ENCODE measurements around the genes DUSP5 and RBM20.

DNA sequence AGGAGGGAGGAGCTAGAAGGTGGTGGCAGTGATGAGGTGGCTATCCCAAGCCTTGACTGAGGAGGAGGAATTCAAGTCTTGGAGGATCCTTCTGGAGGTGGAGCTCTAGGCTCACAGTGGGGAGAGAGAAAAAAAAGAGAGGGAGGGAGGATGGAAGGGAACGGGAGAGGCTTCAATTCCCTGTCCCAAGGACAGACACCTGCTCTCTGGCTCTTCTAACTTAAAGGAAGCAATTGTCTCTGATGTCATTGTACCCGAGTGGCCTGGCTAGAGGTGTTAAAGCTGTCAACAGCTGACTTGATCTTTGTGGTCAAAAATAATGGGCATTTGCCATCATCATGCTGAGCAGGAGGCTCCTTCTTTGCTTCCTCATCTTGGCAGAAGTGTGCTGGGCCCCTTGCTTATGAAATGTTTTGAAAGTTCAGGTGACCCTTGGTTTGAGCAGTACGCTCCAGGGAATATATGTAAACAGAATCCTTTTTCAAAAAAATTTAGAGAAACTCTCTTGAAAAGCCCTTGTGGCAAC lies 8.4 kb downstream of the MXI1 start:
- RRBS, result no CpG with 5 or more reads among the region's 3 CpGs

- RRBS, result no CpG with 5 or more reads among the region's 1 CpG
Observed at GRCh38 chr10:110298333-110298833, 6.3 kb downstream of the SMNDC1 start.

GRCh38 chr10:110430603-110431270 lies 67.0 kb upstream of the DUSP5 start:
- RRBS, result no CpG with 5 or more reads among the region's 7 CpGs

GRCh38 chr10:110447020-110447866 lies 50.5 kb upstream of the DUSP5 start:
- RRBS, result no CpG with 5 or more reads among the region's 7 CpGs

- RRBS, result 2% methylated on average over 46 of the region's 106 CpGs
Observed at GRCh38 chr10:110497121-110498047, at the start of gene DUSP5. Gene DUSP5, plus strand, starts transcription at chr10:110497907.

DNA sequence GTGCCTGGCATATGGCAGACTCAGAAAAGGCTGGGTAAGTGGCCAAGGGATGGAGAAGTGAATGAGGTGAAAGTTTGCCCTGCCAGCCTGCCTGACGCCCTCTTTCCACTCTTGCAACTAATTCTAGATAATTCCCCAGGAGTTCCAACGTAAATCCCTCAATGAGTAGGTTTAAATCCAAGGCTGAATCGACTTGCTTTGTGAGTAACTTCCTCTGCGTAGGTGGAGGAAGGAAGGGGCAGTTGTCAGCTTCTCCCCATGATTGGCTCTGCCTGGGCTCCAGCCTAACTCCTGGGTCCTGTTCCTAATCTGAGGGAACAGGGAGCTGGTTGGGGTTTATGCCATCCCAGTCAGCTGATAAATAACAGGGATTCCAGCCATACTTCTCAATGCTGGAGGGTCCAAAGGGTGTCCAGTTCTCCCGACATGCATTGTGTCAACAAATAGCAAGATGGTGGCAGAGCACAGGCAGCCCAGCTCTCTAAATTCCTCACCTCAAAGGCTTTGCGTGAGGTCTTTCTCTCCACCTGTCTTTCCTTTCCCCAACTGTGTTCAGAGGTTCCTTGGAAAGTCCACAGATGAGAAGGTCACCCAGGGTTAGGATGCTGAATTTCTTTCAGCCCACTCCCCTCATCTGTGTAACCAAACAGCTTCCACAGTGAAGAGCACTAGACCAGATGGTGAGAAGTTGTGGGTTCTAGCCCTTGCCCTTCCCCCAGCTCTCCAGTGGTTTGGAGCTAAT lies 14.4 kb downstream of the DUSP5 start:
- RRBS, result no CpG with 5 or more reads among the region's 6 CpGs

GRCh38 chr10:110642947-110643577 lies 1.1 kb upstream of the RBM20 start:
- RRBS, result 63% methylated on average over 2 of the region's 38 CpGs

DNA sequence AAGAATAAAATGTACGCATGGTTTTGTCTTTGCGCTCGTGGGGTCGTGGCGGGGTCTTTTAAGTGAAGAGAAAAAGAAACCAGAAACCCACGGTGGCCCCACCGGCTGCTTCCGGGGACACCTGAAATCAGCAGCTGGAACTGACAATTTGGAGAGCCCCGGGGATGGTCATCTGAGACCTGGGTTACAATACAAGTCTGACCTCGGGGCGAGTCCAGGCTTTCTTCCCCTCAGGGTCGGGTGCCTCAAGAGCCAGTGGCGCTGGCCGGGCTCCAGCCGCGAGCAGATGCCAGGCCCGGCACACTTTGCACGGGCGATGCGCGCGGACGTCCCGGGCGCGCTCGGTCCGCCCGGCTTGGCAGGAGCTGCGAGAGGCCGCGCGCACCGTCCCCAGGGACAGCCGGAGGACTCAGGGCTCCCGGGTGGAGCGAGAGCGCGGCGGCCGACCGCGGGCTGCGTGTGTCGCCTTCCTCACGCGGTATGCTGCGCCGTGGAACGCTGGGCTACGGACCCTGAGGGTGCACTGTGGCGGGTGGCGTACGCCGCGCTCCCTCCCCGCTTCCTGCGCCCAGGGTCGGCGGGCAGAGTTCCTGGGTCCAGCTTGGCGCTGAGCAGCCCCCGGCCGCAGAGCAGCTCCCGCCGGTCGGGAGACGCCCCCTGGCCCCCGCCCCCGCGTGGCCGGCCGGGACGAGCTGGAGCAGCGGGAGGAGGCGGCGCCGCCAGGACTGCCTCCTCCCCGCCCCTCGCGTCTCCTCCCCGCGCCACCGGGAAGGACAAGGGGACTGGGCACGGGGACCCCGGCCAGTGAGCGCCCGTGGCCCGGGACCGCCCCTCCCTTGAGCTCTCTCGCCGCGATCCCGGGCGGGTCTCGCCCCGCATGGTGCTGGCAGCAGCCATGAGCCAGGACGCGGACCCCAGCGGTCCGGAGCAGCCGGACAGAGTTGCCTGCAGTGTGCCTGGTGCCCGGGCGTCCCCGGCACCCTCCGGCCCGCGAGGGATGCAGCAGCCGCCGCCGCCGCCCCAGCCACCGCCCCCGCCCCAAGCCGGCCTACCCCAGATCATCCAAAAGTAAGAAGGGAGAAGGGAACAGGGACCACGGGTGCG lies at the start of gene RBM20:
TSS of gene RBM20 (plus strand) at position 759 of the 1,104 bp plus-strand sequence.
- RRBS, result 49% methylated on average over 47 of the region's 116 CpGs

- RRBS, result no CpG with 5 or more reads among the region's 11 CpGs
Observed at GRCh38 chr10:110651548-110651899, 7.4 kb downstream of the RBM20 start.

- RRBS, result no CpG with 5 or more reads among the region's 8 CpGs
Observed at GRCh38 chr10:110680865-110681477, 36.8 kb downstream of the RBM20 start.

GRCh38 chr10:110699937-110700320 lies 55.8 kb downstream of the RBM20 start:
- RRBS, result no CpG with 5 or more reads among the region's 6 CpGs

GRCh38 chr10:110724106-110724749 lies 80.1 kb downstream of the RBM20 start:
- RRBS, result no CpG with 5 or more reads among the region's 6 CpGs

- RRBS, result no CpG with 5 or more reads among the region's 9 CpGs
Observed at GRCh38 chr10:110762765-110763365, 108.9 kb upstream of the PDCD4 start.

GRCh38 chr10:110803842-110804383 lies 67.8 kb upstream of the PDCD4 start:
- RRBS, result no CpG with 5 or more reads among the region's 6 CpGs

DNA sequence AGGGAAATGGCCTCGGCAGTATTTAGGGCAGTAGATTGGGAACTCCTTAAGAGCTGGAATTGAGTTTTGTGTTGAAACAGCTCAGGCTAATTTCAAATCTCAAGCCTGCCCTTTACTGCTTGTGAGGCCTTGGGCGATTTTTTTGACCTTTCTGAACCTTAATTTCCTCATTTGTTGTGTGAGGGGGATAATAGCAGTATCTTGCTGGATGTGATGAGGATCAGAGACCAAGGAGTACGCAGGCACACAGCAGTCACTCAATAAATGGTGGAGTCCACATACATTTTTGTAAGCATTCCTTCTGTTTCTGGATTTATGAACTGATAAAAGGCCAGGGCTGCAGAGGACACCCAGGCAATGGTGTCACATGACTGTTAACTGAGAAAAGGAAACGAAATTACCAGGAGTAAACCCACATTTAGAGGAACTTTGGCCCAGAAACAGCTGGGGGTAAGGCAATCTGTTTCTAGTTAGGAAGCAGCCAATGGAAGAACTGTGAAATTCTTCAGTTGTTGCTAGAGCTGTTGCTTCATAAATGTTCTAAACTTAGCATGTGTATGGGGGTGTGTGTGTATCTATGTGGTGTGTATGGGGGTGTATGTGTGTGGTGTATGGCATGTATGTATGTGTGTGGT lies 11.9 kb upstream of the PDCD4 start:
- RRBS, result no CpG with 5 or more reads among the region's 4 CpGs

DNA sequence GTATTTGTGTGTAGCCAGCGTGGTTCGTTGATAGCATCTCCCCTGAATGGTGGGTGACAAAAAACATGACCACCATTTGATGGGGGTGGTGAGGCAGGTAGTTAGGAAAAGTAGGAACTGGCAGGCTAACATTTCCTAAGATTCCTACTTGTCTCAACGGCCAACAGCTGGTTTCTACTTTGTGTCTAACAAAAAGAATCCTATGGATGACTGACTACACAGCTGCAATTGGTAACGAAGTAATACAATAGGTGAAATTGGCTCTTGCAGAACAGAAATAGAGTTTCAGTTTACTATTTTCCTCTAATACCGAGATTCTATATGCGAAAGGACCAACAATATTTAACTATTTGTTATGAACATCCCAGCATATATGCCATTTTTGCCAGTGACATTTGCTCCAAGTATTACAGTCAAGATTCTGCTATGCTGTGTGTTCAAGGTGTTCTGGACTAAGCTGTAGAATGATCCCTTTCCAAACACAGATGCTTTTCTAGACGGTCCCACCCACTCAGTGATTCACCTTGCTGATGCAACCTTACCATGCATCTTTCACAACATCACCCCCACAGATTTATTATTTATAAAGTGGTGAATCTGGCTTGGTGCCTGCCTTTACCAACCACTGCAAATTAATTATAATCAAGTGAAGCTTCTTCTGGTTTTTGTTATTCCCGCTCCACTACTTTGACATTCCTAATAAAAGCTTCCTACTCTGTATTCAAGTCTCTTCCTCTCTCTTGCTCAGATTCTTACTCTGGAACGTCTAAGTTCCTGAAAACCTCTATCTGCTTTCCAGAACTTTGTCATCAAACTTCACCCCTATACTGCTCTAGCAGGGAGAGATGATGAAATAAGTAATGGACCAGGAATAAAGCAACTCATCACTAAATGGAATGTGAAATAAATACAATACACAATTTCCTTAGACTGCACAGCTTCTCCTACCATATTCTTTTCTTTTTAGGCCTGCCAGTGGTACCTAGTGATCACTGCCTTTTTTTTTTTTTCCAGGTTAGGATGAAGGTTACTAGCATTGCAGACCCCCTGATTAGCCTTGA lies 16.7 kb downstream of the BBIP1 start:
- RRBS, result no CpG with 5 or more reads among the region's 9 CpGs

- RRBS, result no CpG with 5 or more reads among the region's 4 CpGs
Observed at GRCh38 chr10:111013197-111013805, 63.5 kb upstream of the ADRA2A start.

- RRBS, result no CpG with 5 or more reads among the region's 4 CpGs
Observed at GRCh38 chr10:111297795-111297994, 220.9 kb downstream of the ADRA2A start.

GRCh38 chr10:112214446-112215069 lies 31.0 kb upstream of the GPAM start:
- RRBS, result no CpG with 5 or more reads among the region's 7 CpGs

DNA sequence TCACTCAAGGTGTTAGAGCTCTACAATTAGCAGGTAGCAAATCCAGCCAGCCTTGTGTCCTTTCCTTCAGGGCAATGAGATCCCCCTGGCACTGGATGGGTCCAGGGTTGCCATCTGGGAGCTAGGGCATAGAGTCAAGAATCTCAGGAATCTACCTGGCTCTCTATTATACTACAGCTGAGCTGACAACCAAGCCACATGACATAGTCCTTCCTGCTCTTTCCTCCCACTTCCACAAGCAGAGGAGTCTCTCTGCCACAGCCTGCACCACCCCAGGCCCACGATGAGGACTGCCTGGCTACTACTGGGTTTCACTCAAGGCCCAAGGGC lies 41.2 kb upstream of the TECTB start:
- RRBS, result no CpG with 5 or more reads among the region's 1 CpG

Measured in Jurkat, Clone E6-1 (cell line).